Progenitor cell of endocrine pancreas (in vitro differentiated cells): ENCODE data around the genes TMEM81 and NUAK2.

- PRO-cap = no peak
Measured at GRCh38 chr1:204409108-204409412, 2.6 kb downstream of the PPP1R15B start.

DNA sequence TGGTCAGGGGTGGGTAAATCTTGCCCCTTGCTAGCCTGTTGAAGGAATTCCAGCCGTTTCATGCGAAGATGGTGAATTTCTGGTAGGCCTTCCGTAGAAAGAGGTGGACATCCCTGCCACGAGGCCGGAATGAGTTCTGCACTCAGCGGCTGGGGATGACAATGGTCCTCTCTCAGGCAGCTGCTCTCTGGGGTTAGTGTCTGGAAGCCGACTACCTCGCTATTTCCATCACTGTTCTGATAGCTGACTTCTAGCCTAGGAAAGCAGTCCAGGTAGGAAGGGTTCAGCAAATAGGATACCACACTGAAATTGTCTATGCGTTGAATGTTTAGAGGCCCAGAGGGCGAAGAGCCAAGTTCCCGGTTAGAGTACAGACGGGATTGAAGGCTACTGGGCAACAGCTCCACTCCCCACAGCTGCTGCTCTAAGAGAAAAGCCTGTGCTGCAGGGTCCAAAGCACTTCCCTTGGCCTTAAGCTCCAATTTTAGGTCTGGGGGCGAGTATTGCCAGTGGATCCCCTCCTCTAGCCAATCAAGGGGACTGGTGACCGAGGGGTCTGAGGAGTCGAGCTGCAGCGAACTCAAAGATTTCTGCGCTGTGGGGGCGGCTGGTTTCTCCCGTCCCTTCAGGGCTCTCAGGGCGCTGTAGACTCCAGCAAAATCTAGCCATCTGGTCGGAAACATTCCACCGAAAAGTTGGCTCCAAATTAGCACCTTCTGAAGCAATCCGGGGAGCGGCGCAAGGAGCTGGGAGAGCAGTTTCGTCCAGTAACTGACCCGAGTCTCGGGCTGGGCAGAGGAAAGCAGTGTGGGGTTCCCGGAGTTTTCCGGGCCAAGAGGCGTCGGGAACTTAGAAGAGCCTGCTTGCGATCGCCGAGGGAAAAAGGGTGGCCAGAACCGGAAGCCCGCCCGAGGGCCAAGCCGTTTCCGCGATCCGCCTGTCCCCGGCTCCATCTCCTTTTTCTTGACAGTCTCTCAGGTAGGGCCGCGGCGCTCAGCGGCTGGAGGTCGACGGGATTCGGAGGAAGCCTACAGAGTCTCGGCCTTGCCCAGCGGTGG lies 829 bp downstream of the PPP1R15B start:
- PRO-cap = unidirectional peak, plus-strand start at position 366 of the sequence; unidirectional peak, plus-strand start at position 583 of the sequence; unidirectional peak, plus-strand start at position 770 of the sequence; bidirectional peak, plus-strand start at position 967 of the sequence, minus-strand start at position 884 of the sequence

- PRO-cap = no peak
Measured at GRCh38 chr1:204424090-204424755, 12.6 kb upstream of the PPP1R15B start.

DNA sequence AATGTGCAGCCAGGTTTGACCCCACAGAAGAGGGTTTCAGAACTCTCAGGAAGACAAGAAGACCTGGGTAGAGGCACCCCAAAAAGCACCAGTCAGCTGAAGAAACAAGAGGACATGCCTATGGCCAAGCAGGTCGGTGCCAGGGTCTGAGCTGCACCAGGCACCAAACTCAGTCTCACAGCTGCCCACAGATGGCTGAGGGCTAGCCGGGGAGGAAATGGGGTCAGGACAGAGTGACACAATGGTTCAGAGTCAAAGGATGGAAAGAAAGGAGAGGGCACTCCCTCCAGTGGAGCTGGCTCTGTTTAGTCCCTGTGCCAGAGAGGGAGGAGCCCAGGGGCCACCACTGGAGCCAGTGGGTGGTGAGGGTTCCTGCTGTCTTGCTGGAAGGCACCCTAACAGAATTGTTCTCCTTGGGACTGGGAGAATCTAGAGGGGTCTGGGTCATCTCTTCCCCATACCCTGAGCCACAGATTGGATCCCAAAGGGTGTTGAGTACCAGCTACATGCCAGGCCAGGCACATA lies 17.2 kb downstream of the PIK3C2B start:
- PRO-cap = no peak

GRCh38 chr1:204485590-204486005 lies 9.0 kb downstream of the PIK3C2B start:
- PRO-cap = no peak

GRCh38 chr1:204521101-204521693 lies 5.0 kb downstream of the MDM4 start:
- PRO-cap = no peak

- PRO-cap = no peak
Measured at GRCh38 chr1:204651182-204651653, 34.3 kb downstream of the LRRN2 start.

- PRO-cap = no peak
Measured at GRCh38 chr1:204677875-204678081, 7.8 kb downstream of the LRRN2 start.

GRCh38 chr1:204711971-204712900 lies 26.7 kb upstream of the LRRN2 start:
- PRO-cap = no peak

GRCh38 chr1:204821806-204822243 lies 6.6 kb upstream of the NFASC start:
- PRO-cap = no peak

GRCh38 chr1:205013640-205014412 lies 29.2 kb upstream of the CNTN2 start:
- PRO-cap = no peak

DNA sequence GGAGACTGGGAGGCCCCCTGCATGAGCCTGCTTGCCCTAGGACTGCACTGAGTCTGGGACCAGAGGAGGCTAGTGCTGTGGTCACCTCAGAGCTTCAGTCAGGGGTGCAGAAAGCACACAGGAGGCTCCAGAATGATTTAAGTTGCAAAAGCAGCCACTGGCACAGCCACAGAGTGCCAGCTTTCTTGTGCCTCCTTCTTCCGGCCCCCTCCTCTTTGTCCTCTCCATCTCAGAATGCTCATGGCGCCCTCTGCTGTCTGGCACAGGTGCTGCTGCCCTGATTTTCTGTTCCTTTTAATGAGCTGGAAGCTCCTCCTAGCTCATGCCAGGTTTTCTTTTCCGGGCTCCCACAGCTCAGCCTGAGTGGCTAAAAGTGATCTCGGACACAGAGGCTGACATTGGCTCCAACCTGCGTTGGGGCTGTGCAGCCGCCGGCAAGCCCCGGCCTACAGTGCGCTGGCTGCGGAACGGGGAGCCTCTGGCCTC lies 18.5 kb downstream of the CNTN2 start:
- PRO-cap = no peak

- PRO-cap = no peak
Measured at GRCh38 chr1:205084224-205084800, at the start of gene TMEM81. TSS of gene TMEM81 (minus strand) at chr1:205084460.

- PRO-cap = no peak
Measured at GRCh38 chr1:205098801-205099181, 14.5 kb upstream of the TMEM81 start.

GRCh38 chr1:205321128-205322410 lies at the start of gene NUAK2:
TSS of gene NUAK2 (minus strand) at chr1:205321745.
- PRO-cap = bidirectional peak, plus-strand start at chr1:205321949, minus-strand start at chr1:205321748

DNA sequence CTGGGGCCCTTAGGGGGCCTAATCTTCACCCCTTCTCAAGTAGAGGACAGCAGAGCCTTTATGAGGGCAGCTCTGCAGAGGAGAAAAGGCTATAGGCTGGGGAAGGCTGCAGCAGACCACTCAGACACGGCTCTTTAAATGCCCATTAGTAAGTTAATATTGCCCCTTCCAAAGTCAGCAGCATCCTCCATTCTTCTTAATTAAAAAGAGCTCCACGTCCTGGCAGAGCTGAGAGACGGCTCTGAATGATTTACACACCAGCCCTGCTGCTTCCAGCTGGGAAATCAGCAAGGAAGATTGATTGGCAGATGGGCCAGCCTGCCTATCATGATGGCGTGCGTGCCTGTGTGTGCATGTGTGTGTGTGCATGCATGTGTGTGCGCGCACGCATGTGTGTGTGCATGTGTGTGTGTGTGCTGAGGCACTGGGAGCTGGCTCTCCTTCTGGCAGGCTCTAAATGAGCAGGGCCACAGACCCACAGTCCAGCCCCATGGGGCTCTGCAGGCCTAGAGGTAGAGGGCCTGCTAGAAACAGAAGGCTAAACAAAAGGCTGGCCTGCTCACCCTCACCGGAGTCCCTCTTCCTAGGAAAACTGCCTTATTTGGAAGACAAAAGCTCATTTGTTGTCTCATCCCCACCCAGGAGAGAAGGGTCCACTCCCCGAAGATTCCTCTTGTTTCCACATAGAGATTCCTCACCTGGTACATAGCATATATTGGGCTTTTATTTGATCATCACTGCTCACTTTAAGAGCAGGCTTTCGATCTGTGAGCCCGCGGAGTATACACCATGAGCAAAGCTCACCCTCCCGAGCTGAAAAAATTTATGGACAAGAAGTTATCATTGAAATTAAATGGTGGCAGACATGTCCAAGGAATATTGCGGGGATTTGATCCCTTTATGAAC lies 6.0 kb downstream of the KLHDC8A start:
- PRO-cap = no peak

GRCh38 chr1:205477517-205478577 lies 22.0 kb upstream of the BLACAT1 start:
- PRO-cap = no peak

GRCh38 chr1:205512502-205512873 lies 8.0 kb downstream of the CDK18 start:
- PRO-cap = no peak

DNA sequence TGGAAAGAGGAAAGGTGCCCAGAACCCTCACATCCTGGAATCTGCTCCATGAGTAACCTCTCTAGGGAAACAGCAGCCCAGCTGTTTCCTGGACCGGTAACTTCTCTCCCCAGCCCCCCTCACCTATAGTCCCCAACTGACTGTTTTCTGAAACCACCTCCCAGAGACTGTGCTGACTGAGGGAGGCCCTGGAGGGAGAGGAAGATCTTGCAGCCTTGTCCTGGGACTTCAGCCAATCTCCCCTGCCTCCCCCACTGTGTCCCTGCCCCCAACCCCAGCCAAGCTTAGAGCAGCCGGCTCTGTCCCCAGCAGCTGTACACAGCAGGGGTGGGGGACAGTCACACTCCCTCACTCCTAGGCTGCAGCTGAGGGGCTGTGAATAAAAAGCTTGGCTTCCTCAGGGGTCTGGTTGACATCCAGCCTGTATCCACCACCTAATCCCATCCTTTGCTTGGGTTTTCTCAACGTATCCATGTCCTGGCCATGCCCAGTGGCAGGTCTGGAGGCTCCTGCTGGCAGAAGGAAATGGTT lies 20.8 kb upstream of the SLC45A3 start:
- PRO-cap = no peak

DNA sequence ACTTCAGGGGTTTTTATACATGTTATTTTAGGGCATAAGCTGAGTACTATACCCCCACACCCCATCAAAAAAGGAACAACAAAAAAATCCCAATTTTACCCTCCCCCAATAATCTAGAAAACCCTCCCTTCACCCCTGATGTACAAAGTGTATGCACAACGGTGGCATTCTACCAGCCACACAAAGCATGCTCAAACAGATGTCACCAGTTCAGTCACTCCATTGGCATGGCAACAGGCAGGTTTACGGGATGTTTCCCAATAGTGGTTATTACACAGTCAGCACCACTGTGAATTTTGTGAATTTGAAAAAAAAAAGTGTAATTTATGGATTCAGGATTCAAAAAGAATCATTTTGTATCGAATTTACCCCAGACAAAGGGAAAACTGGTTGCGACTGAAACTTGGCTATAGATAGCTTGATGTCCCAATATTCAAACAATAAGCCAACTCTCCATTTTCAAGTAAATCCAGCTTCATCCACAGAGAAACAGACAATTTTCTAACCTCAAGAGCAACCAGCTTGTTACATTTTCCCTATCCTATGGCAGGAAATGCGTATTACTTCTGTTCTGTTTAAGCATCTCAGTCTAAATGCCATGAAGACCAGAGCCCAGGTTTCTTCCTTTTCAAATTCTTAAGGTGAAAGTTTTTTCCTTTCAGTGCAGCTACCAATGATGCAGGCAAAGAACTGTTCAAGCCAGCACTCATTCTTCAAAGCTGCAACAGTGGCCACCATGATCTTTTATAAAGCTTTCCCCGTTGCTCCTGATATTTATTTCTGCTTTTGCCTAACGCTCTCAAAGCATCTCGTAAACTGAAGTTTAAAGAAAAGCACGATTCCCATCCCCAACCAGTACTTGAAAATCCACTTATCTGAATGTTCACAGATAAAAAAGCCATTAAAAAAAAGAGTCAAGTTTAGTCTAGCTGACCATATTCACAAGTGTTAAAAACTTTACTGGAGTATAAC lies 34.2 kb upstream of the SLC45A3 start:
- PRO-cap = no peak